Ileum (tissue), 1 donor: Measurements from ENCODE around the genes RIMS4, YWHAB, TOMM34 and SPINT3.

GRCh38 chr20:44690563-44691300 lies 24.4 kb upstream of the CCN5 start:
- PRO-cap = no peak

- PRO-cap = no peak
These were observed at the start of gene RIMS4 for GRCh38 chr20:44810334-44810934. TSS of gene RIMS4 (minus strand) at chr20:44810546.

- PRO-cap = no peak
These were observed 372 bp upstream of the YWHAB start for GRCh38 chr20:44885192-44885473.

- PRO-cap = bidirectional peak, plus-strand start at chr20:44885696, minus-strand start at chr20:44885598; bidirectional peak, plus-strand start at chr20:44886112, minus-strand start at chr20:44886050
These were observed at the start of gene YWHAB for GRCh38 chr20:44885474-44886595. TSS of gene YWHAB (plus strand) at chr20:44885705.

GRCh38 chr20:44959647-44960683 lies at the start of gene TOMM34:
TSS of gene TOMM34 (minus strand) at chr20:44960397.
- PRO-cap = bidirectional peak, plus-strand start at chr20:44960501, minus-strand start at chr20:44960380

- PRO-cap = bidirectional peak, plus-strand start at chr20:44967658, minus-strand start at chr20:44967622
These were observed 1.2 kb downstream of the STK4 start for GRCh38 chr20:44967531-44967923.

DNA sequence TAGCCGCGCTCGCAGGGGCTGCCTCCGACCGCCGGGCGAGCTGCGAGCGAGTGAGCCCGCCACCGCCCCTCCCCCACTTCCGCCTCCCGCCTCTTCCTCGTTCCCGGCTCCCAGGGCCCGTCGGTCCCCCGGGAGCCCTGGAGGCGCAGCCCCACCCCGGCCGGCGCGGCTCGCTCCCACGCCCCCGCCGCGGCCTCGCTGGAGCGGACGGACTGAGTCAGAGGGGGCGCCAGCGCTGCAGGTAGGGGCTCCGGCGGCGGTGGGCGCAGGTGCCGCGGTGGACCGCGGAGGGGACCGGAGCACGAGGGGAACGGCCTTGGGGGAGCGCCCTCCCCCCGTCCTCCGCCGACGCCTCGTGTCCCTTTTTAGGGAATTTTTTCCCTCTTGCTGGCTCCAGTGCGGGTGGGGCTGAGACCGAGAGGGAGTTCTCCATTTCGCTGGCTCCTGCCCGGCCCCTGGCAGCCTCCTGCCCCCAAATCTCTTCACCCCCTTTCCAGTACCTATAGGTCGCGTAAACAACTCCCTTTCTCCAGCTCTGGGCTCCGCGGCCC lies 1.5 kb upstream of the DBNDD2 start:
- PRO-cap = bidirectional peak, plus-strand start at position 396 of the sequence, minus-strand start at position 52 of the sequence

DNA sequence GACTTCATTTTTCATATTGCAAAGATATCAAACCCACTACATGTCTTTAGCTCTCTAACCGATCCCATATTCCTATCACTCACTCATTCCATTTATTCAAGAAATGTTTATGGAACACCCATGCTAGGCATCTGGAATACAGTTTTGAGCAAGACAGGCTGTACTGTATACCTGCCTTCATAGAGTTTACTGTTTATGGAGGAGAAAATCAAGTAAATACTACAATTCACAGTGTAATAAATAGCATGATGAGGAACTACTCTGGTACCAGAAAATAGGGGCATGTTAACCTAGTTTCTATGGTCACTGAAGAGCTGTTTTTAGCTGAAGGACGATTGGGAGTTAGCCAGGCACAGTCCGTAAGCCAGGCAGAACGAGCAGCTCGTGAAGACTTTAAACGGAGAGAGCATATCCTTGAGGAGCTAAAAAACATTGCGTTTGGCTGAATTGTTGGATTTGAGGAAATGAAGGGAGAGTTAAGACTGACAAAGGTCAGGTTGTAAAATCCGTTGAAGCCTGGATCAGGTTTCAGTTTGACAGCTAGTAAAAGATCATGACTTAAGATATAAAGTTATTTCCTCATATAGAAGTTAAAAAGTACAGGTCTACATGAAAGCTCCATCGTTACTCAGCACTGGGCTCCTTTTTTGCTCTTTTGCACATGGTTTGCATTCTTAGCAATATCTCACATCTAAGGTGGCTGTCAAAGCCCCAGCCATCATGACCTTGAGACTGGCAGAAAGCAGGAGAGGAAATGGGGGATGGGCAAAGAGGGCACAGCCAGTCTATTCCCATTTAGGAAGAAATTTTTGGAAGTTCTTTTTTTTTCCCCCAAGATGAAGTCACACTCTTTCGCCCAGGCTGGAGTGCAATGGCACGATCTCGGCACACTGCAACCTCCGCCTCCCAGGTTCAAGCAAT lies 2.8 kb downstream of the DBNDD2 start:
- PRO-cap = no peak

DNA sequence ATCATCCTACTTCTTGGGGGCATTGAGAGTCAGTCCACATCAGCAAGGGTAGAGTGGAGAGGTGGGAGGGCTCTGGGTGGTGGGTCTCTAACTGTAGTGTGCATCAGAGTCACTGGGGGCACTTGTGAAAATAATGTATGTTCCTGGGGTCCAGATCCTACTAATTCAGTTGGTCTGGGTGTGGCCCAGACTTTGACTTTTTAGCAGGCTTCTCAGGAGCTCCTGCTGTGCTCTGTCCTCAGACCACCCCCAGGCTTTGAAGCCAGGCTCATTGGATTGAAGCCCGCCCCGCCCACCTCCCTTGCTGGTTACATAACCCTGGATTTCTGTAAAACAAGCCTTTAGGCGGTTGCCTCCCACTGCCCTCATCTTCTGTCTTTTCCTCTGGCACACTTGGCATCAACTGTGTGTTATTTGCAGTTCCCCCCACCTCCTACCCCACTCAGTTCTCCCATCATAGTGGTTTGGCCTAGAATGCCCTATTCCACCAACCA lies 10.6 kb downstream of the PIGT start:
- PRO-cap = no peak

- PRO-cap = no peak
These were observed 2.1 kb upstream of the WFDC2 start for GRCh38 chr20:45467516-45467870.

GRCh38 chr20:45515416-45515800 lies at the start of gene SPINT3:
TSS of gene SPINT3 (minus strand) at chr20:45515622.
- PRO-cap = no peak

GRCh38 chr20:45518163-45518734 lies 2.8 kb upstream of the SPINT3 start:
- PRO-cap = no peak

GRCh38 chr20:45812799-45813502 lies 507 bp downstream of the UBE2C start:
- PRO-cap = no peak

DNA sequence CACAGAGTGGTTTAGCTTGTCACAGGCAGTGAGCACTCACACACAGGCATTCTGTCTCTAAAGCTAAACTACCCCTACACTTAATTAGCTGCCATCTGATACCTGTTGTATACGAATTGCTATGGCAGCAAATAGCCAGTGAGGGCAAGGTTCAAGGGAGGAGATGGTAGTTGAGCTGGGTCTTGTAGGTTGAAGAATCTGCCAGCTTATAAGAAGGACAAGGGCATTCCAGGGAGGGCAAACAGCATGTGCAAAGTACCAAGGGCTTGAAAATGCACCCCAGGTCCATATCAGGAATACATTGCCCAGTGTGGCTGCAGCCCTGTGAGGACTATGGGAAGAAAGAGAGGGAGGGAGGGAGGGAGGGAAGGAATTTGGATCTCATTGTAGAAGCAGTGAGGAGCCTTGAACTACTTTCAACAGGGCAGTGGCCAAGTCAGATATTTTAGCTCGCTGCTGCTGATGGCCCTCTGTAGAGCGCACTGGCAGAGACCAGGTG lies 5.0 kb downstream of the TNNC2 start:
- PRO-cap = bidirectional peak, plus-strand start at position 222 of the sequence, minus-strand start at position 53 of the sequence

DNA sequence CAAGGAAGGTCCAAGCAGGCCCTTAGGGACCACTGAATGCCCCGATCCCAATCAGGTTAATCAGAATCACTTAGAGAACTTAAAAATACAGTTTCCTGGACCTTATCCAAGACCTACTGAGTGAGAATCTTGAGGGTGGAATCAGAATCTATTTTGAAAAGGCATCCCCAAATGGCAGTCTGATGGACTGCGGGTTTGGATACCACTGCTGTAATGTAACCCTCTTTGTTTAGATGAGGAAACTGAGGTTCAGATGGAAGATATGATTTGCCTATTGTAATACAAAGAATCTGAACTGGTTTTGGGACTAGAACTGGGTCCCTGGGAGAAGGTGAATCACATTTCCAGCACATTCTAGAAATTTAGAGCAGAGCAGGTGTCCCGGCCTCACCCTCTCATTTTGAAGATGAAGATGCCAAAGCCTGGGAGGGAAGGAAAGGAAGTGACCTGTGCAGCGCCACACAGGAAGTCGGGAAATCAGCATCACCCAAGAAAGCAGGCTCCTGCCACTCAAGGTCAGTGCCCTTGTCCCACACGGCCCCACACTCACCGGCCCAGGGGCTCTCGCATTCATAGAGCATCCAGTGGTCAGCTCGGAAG lies 9.5 kb downstream of the SNX21 start:
- PRO-cap = no peak

DNA sequence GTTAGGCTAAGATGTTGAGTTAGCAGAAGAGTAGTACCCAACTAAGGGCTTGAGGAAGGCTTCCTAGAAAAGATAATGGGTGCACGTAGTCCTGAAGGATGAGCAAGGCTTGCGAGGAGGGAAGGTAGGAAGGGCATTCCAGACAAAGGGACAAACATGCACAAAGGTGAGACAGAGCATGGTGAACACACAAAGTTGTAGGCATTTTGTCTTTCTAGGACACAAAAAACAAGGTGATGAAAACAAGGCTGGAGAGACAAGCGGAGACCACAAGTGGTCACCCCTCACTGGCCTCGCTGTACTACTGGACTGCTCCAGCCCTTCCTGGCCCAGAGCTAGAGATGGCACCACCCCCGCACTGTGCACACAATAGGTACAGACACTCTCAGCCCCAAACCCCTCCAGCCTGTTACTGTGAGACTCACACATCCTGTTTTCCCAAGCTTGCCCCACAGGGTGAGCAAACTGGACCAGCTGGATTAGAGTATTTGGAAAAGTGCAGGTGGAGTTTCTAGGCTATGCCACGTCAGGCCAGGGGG lies 8.5 kb upstream of the ZSWIM1 start:
- PRO-cap = no peak

- PRO-cap = no peak
These were observed 7.3 kb downstream of the CTSA start for GRCh38 chr20:45898276-45899070.

DNA sequence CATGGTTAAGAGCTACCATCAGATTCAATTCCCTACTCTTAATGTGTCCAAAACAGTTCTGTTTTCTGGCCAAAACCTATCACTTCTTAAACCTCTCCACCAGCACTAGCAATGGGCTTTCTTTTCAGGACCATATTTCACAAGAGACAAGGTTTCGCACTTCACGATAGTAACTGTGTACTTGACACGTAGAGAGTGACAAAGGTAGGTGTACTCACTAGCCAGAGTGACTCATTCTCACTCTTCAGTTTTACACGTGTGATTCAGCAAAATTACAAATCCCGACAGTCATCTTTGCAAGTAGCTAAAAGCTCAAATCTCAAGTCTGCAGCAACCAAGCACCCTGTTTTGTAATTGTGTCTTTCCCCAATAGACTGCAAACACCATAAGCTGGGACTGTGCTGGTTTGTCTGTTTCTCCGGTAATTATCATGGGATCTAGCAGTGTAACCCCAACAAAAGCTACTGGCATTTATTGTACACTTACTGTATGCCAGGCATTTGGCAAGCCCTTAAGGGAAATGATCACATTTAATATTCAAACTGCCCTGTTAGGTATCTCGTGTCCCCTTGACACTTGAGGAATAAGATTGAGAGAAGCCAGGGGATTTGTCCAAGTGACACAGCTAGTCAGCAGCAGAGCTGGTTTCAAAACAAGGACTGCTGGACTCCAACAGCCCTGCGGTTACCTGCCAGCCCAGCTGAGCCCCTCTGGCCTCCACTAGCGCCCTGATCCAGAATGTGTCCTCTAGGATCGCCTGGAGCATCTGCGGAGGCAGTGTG lies 9.8 kb downstream of the PCIF1 start:
- PRO-cap = no peak

GRCh38 chr20:45960745-45961206 lies 11.2 kb downstream of the ZNF335 start:
- PRO-cap = no peak

DNA sequence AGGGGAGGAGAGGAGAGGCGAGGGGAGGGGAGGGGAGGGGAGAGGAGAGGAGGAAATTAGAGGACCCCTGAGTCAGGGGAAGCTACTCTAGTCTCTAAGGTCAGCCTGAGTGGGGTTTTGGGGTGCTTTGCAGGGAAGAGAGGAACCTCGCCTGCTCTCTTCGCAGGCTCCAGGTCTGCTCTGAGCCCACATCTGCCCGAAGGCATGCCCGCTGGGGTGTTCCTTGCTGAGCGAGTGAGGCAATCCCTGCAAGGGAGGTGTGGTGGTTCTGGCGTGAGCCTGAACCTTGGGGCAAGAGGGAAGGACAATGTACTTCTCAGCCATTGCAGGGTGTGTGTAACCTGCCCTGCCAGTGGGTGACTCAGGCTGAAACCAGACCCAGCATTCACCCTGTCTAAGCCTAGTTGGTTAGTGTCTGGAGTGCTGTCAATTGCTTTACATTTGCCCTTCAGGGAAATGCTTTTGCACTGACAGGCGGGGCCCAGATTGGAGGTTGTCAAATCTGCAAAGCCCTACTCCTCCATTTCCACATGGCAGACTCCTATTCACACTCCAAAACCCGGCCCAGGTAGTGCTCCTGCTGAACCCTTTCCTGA lies 15.3 kb upstream of the MMP9 start:
- PRO-cap = no peak